Mammary epithelial cell (primary cell): ENCODE measurements around a stretch of chr3.

DNA sequence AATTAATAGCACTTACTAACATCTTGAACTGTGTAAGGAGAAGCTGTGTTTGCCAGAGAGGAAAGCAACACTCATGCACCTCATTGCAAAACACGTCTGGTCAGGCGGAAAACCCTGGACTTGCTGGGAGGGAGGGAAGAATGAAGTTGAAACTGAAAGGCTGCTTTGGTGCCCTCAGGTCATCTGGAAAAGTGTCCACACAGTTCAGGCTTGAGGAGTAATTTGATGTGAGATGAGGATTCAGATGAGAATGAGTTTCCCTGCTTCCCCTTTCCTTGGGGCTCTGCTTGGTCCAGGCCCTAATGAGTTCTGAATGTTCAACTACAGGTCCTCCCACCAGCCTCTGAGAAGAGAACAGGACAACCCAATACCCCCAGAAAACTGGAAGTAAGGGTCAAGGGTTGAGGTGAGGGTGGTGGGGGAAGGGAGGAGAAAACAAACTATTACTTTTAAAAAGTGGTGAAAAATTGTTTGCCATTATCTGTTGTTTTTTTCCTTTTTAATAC, 185.6 kb upstream of the ANKRD28 start:
- CAGE, long polyA plus RNA: no peak
- RRBS: no CpG with 5 or more reads among the region's 2 CpGs

DNA sequence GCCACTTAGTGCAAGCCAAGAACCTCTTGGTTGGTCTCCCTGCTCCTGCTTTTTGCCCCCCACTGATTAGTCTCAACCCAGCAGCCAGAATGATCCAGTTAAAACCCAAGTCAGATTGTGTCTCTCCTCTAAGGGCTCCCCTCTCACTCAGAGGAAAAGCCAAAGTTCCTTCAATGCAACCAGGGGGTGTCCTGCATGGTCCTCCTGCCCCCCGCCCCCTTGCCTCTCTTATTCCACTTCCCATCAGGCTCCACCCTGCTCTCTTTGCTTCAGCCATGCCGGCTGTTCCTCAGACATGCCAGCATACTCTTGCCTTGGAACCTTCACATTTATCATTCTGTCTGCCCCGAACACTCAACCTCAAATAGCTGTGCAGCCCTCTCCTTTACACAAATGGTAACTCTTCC, 948 bp upstream of the GALNT15 start:
- CAGE, long polyA plus RNA: no peak
- RRBS: no CpG with 5 or more reads among the region's 3 CpGs

- CAGE, long polyA plus RNA: no peak
- RRBS: no CpG with 5 or more reads among the region's 6 CpGs
Observed at GRCh38 chr3:16285914-16286658, 21.1 kb downstream of the OXNAD1 start.

GRCh38 chr3:16304954-16305674, 40.1 kb downstream of the OXNAD1 start:
- CAGE, long polyA plus RNA: no peak
- RRBS: no CpG with 5 or more reads among the region's 9 CpGs

- CAGE, long polyA plus RNA: no peak
- RRBS: no CpG with 5 or more reads among the region's 5 CpGs
Observed at GRCh38 chr3:16371474-16371847, 106.4 kb downstream of the OXNAD1 start.

GRCh38 chr3:16374549-16375040, 109.6 kb downstream of the OXNAD1 start:
- CAGE, long polyA plus RNA: no peak
- RRBS: no CpG with 5 or more reads among the region's 15 CpGs

DNA sequence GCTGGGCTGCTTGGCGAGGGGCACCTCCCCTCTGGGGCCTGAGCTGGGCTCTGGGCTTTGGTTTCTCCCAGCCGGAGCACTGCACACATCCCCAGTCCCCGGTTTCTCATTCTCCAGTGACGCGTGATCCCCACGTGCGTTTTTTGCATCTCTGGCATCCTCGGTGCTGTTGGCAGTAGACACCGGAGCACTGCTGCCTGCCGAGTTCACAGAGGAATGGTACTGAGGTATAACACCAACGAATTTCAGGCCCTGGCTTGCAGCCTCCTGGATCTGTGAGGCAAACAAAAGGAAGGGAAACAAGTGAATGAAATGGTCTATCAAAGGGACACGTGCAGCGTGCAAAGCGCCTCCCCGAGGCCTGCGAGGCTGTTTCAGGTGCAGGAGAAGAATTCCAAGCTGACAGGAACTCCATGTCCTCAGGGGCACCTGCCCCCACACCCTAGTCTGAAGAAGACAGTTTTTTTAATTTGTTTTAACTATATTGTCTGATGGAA, 112.9 kb downstream of the OXNAD1 start:
- CAGE, long polyA plus RNA: no peak
- RRBS: 50% methylated on average over 8 of the region's 16 CpGs

DNA sequence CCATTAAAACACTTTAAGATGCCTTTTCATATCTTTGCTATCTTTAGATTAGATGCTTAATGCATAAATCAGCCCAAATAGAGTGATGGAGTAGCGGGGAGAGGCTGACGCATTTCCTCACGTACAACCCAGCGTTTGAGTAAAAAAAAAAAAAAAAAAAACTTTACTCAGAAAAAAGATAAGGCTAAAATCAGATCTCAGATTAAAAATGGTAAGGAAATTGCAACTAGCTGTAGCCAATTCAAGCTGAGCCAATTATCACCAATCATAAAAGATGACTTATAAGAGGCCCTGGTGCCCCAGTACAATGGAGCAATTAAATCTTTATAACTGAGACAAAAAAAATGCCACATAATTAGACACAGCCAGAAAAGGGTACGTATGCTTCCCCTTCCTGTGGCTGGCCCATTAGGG, 45.0 kb downstream of the RFTN1 start:
- CAGE, long polyA plus RNA: no peak
- RRBS: no CpG with 5 or more reads among the region's 5 CpGs

GRCh38 chr3:16511741-16512443, 1.6 kb downstream of the RFTN1 start:
- CAGE, long polyA plus RNA: no peak
- RRBS: 98% methylated on average over 3 of the region's 11 CpGs

DNA sequence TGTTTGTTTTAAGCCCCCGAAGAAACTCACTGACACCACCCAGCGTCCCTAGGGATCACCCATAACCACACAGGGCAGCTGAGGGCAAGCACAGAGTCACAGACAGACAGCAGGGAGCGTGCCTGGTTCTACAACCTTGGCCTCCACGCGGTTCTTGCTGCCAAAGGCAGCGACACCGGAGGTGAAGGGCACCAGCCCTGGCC, 1.2 kb downstream of the RFTN1 start:
- CAGE, long polyA plus RNA: no peak
- RRBS: no CpG with 5 or more reads among the region's 7 CpGs

DNA sequence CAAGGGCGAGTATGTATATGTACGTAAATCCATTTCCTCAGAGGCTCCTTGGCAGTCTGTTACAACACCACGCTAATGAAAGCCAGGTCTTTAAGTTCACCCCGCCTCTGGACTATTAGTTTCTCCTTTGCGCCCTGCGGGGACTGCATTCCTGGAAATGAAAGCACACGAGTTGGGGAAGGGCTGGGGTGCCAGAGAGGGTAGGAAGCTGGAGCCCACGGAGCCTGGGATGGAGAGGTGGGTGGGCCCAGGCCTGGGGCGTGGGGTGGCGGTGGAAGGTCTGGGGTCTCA, 1.7 kb upstream of the PLCL2 start:
- CAGE, long polyA plus RNA: no peak
- RRBS: no CpG with 5 or more reads among the region's 10 CpGs

- CAGE, long polyA plus RNA: no peak
- RRBS: no CpG with 5 or more reads among the region's 6 CpGs
Observed at GRCh38 chr3:17077571-17078113, 192.9 kb downstream of the PLCL2 start.

GRCh38 chr3:17434758-17435501, 307.5 kb downstream of the TBC1D5 start:
- CAGE, long polyA plus RNA: no peak
- RRBS: no CpG with 5 or more reads among the region's 4 CpGs

DNA sequence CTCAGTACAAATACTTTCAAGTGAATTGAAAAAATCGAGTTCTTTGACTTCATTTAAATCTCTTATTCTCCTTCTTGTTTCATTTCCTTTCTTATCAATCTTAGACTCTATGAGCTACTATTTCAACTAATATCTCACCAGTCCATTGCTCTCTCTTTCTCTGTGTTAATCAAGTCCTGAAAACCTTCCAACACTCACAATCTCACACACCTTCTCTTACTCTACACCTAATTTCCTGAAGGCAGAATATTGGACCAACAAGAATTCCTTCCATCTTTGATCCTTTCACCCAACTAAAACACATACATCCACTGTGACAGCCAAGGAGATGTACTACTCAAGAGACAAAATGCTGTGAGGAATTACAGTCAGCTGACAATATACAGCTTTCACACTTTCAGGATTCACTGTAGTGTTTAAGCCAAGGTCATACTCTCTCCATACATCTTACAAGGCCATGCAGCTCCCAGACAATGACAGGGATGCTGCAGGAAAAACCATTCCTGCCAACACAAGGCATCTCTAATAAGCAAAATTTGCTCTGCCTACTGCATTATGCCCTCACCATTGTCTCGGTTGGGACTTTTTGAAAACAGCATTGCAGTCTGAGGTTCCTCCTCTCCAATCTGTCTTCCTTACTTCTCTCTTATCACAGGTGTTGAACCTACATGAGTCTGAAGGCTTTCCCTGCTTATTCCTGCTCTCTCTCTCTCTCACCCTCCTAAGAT, 170.8 kb downstream of the TBC1D5 start:
- CAGE, long polyA plus RNA: no peak
- RRBS: no CpG with 5 or more reads among the region's 2 CpGs

DNA sequence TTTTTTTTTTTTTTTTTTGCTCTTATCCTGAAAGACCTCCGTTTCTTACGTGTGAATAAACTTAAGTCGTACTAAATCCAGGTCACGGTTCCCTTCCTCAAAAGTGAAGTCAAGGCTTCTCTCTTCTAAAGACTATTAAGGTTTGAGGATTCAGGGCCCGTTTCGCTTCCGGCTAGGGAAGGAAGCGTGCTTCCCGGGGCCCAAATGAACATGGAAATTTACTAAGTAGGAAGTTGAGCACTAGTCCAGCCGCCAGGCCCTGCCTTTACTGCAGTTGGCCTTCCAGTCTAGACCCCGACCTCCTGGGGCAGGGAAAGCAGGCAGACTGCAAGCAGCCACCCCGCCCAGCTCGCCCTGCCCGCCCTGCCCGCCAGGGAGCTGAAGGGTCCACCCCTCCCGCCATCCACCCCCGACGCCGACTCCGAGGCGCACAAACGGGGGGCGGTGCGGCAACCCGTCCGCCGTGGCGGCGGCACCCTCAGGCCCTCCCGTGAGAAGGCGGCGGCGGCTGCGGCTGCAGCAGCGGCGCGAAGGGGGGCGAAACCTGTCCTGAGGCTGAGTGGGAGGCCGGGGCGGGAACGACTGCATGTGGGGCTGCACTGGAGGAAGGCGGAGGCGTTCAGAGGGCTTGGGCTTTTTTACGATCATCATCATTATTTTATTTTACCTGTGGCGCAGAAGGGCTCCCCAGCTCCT, 469 bp downstream of the TBC1D5 start:
- CAGE, long polyA plus RNA: no peak
- RRBS: no CpG with 5 or more reads among the region's 45 CpGs

GRCh38 chr3:18402369-18403037, 22.6 kb downstream of the SATB1 start:
- CAGE, long polyA plus RNA: no peak
- RRBS: no CpG with 5 or more reads among the region's 4 CpGs

- CAGE, long polyA plus RNA: no peak
- RRBS: no CpG with 5 or more reads among the region's 34 CpGs
Observed at GRCh38 chr3:18423293-18424396, 1.5 kb downstream of the SATB1 start.

GRCh38 chr3:18440499-18440900, 15.4 kb upstream of the SATB1 start:
- CAGE, long polyA plus RNA: no peak
- RRBS: no CpG with 5 or more reads among the region's 4 CpGs

GRCh38 chr3:18443351-18444424, 18.5 kb upstream of the SATB1 start:
- CAGE, long polyA plus RNA: no peak
- RRBS: 6% methylated on average over 28 of the region's 54 CpGs

GRCh38 chr3:18693559-18694074, 268.5 kb upstream of the SATB1 start:
- CAGE, long polyA plus RNA: no peak
- RRBS: no CpG with 5 or more reads among the region's 22 CpGs